Peripheral blood mononuclear cell (primary cell): Measurements from ENCODE around the genes PNPLA1, ETV7 and PPIL1.

DNA sequence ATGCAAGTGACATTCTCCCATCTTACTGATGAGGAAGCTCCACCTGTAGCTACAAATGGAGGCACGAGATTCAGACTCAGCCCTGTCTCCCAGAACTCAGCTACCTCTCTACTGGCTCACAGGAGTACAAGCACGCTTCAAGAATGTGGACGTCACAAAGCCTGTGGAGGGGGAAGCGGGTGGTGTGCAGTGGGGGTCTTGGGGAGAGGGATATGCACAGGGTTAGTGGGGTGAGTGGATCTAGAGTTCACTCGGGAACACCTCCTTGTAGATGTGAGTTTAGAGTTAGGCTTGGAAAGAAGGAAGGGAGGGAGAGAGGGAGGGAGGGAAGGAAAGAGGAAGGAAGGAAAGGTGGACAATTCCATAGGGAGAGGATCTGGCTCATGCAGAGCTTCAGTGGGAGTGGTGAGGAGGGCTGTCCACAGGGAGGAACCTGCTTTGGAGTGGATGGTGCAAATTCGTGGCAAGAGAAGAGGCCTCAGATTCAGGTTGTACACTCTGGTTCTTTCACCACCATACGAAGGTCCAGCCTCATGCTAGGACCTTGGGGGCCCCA, 7.4 kb upstream of the MAPK13 start:
- PRO-cap, 8 experiments = peak in 1 of 8 experiments; most common plus-strand start position 392 of the sequence (in 1)

DNA sequence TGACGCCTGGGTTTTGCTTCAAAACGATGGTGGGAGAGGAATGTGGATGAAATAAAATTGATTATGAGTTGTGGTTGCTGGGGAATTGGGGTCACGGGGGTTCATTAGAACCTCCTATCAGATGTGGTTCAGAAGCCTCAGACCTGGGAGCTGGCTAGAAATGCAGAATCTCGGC, 605 bp upstream of the MAPK13 start:
- PRO-cap, 8 experiments = no peak in any of the 8 experiments

GRCh38 chr6:36269998-36270218, at the start of gene PNPLA1:
Gene PNPLA1, plus strand, starts transcription at chr6:36270060.
- PRO-cap, 8 experiments = no peak in any of the 8 experiments

DNA sequence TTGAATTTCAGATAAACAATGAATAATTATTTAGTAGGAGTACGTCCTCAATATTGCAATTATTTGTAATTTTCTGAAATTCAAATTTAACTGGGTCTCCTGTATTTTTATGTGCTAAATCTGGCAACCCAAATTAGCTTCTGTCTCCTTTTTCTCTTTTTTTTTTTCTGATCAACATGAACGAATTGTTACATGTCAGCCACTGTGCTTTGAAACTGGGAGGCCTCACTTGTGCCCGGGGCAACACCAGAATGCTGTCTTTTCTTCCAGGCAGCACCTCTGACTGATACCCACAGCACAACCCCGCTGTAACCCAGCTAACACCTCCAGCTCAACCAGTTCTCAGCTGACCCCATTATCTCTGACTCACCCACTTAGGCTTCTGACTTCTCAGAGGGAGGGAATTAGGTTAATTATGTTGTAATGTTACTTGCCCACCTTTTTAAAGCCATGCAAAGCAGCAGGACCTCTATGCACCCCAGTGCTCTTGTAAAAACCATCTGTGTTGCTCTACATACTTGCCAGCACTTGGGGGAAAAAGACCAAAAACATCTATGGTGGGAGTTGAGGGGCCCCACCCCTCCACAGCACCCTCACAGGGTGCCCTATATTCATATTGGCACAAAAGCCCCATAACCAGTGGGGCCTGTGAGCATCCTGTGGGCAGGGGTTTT, 22.5 kb downstream of the BNIP5 start:
- PRO-cap, 8 experiments = peak in 1 of 8 experiments; most common minus-strand start position 285 of the sequence (in 1)

GRCh38 chr6:36360510-36360951, 23.8 kb upstream of the BNIP5 start:
- PRO-cap, 8 experiments = no peak in any of the 8 experiments

- PRO-cap, 8 experiments = peak in 2 of 8 experiments; most common plus-strand start chr6:36387310 (in 1); most common minus-strand start chr6:36387144 (in 1)
Observed at GRCh38 chr6:36386425-36387453, 730 bp downstream of the ETV7 start.

DNA sequence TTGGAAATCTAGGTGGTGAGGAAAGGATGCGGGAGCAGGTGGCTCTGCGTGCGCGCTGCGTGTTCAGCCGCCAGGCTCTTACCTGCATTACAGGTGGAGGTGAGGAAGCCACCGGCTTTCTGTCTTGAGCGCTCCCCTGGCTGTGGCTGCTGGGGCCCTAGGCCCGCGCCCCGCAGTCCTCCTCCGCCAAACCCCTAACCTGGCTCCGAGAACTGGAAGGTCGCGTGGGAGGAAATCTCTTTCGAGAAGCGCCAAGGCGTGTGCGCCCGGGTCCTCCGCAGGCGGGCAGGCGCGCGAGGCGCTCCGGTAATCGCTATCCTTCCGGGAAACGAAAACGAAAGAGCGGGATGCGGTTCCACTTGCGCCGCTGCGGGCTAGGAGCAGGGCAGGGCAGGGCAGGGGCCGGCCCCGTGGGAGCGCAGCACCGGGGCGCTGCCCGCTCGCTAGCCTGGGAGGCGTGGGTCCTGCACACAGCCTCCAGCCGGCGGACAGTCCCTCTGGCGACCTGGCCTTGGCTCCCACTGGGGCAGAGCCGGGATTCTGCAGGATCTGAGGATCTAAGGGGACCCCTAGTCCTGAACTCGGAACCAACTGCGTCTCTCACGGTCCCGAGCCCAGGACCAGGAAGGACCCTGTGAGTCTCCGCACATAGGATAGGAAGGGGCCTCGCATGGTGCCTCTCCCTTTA, at the start of gene ETV7:
TSS of gene ETV7 (minus strand) at position 216 of the 688 bp plus-strand sequence.
- PRO-cap, 8 experiments = peak in 1 of 8 experiments; most common plus-strand start position 446 of the sequence (in 1); most common minus-strand start position 192 of the sequence (in 1)

GRCh38 chr6:36504900-36505521, 42.3 kb downstream of the STK38 start:
- PRO-cap, 8 experiments = no peak in any of the 8 experiments

DNA sequence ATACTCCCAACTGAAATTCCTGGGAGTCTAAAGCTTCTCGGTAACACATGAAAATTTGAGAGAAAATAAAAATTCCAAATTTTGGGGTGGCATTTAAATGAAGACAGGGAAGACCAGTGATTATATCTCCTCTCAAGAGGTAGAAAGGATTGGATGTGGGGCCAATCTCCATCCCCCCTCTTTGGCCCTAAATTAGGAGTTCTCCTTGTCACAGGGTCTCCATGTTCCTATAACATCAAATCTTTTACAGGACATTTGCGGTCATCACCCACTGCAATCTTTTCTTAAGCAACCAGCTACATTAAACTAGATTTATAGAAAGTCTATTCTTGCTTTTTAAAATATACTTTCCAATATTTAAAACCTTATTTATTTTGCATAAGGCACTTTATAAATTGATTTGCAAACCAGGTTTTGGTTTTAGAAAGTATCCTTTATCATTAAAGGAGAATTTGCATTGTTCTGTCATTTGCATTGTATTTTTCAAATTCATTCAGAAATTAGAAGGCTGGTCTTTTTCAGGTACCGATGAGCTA, 26.5 kb downstream of the STK38 start:
- PRO-cap, 8 experiments = peak in 4 of 8 experiments; most common minus-strand start position 279 of the sequence (in 2)

- PRO-cap, 8 experiments = no peak in any of the 8 experiments
Observed at GRCh38 chr6:36591756-36592771, 2.1 kb upstream of the SRSF3 start.

GRCh38 chr6:36609599-36610188, 15.5 kb downstream of the SRSF3 start:
- PRO-cap, 8 experiments = peak in 2 of 8 experiments; most common plus-strand start chr6:36609859 (in 1)

DNA sequence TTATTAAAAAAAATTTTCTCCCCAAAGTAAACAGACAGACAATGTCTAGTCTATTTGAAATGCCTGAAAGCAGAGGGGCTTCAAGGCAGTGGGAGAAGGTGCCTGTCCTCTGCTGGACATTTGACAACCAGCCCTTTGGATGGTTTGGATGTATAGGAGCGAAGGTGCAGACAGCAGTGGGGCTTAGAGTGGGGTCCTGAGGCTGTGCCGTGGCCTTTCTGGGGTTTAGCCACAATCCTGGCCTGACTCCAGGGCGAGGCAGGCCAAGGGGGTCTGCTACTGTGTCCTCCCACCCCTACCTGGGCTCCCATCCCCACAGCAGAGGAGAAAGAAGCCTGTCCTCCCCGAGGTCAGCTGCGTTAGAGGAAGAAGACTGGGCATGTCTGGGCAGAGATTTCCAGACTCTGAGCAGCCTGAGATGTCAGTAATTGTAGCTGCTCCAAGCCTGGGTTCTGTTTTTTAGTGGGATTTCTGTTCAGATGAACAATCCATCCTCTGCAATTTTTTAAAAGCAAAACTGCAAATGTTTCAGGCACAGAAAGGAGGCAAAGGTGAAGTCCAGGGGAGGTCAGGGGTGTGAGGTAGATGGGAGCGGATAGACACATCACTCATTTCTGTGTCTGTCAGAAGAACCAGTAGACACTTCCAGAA, 1.4 kb upstream of the CDKN1A start:
- PRO-cap, 8 experiments = no peak in any of the 8 experiments

DNA sequence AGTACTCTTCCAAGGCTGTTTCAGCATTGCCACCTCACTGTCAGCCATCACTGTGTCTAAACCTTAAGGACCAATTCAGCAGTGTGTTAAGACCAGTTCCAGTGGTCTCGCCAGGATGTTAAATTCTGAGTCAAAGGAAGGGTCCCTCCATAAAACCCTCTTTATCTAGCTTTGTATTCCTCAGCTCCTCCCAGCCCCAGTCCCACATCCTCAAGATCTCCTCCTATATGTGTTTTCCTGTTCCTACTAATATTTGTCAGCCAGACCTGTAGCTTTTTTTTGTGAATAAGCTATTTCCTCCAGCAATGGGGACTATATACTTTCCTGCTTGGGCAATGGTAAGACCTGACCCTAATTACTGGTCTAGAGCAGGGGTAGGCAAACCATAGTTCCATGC, 7.1 kb upstream of the RAB44 start:
- PRO-cap, 8 experiments = peak in 5 of 8 experiments; most common plus-strand start position 124 of the sequence (in 3)

GRCh38 chr6:36820706-36821533, 18.3 kb downstream of the CPNE5 start:
- PRO-cap, 8 experiments = no peak in any of the 8 experiments

DNA sequence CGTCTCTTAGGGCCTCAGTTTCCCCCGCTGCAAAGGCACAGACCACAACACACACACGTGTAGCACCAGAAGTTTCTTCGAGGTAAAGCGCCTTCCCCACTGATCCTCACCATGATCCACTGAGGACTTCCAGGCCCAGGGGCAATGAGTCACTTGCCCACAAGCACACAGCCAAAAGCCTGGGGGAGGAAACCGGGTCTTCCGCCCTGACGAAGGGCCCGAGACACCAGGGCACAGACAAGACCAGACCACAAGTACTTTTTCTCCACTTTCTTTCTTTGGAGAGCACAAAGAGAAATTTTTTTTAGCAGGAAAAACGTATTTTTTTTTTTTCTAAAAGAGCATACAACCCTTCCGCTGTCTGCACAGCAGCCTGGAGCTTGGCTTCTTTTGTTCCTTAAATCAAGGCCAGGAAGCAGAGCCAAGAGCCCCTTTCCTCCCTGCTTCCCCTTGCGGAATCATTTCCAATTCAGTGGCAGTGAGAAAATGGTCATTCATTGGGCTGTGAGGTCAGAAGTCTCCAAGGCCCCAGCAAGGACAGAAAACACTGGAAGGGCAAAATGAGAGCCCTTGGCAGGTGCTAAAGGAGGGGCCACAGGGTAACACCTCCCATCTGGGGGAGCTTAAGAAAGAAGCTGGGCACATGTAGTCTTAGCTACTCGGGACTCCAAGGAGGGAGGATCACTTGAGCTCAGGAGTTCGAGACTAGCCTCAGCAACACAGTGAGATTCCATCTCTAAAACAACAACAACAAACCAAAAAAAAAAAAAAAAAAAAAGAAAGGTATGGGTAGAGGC, 11.5 kb downstream of the CPNE5 start:
- PRO-cap, 8 experiments = no peak in any of the 8 experiments

- PRO-cap, 8 experiments = no peak in any of the 8 experiments
Observed at GRCh38 chr6:36836393-36837191, 2.7 kb downstream of the CPNE5 start.

DNA sequence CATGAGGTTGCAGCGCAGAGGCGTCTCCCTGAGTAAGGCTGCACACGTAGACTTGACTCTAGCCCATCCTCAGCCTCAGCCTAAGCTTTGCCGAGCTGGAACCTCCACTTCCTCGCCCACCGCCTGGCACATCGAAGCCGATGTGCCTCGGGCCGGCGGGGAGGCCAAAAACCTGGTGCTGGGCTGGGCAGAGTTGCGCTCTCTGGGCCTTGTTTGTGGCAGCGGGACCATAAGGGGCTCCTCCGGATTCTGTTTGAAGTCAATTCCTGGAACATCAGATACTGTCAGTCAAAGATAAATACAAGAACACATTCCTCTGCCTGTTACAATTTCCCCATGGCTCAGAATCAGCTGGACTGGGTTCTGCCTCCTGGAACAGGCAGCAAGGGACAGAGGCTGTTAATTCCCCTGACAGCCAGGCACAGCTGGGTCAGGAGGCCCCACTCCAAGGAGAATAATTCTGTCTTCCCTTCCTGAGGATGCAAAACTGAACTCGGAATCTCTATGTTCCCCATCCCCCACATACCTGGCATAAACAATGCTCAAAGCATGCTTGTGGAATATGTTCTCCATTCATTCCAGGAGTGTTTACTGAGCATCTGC, 1.7 kb upstream of the CPNE5 start:
- PRO-cap, 8 experiments = no peak in any of the 8 experiments

- PRO-cap, 8 experiments = peak in 8 of 8 experiments; most common plus-strand start chr6:36875144 (in 4); most common minus-strand start chr6:36874792 (in 7)
Observed at GRCh38 chr6:36874251-36875393, at the start of gene PPIL1. Gene PPIL1, minus strand, starts transcription at chr6:36874803.

DNA sequence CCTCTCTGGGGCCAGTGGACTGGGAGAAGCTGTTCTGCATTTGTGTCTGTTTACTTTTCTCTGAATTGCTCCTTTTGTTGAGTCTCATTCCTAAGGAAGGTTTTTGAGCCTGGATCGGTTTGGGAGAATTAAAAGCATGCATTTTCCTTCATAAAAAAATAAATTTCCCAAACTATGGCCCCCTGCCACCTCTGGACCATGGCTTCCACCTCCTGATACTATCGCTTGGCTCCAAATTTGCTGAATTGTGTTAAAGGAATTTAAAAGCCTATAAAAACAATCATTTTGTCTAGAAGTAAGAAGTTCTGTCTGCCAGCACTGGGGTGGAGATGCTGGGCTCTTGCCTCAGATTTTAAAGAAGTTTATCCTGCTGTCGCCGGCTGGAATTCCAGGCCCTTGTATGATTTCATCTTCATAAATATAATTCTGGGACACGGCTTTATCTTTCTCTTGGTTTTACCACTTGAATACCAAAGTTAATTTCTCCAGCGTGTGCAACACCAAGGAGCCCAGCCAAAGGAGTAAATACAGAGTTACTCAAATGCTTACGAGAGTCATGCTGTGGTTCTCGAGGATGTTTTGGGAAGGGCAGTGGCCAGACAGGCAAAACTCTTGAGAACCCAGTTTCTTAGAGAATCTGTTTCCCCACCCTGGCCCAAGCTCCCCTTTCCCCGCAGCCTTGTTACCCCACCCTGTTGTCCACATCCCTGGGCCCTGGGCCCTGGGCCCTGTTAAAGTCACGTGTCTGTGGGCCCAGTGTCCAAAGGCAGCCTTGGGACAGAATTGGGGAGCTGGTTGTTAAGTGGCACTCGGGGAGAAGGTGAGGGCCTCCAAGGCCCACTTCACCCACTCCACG, 31.8 kb downstream of the C6orf89 start:
- PRO-cap, 8 experiments = no peak in any of the 8 experiments

DNA sequence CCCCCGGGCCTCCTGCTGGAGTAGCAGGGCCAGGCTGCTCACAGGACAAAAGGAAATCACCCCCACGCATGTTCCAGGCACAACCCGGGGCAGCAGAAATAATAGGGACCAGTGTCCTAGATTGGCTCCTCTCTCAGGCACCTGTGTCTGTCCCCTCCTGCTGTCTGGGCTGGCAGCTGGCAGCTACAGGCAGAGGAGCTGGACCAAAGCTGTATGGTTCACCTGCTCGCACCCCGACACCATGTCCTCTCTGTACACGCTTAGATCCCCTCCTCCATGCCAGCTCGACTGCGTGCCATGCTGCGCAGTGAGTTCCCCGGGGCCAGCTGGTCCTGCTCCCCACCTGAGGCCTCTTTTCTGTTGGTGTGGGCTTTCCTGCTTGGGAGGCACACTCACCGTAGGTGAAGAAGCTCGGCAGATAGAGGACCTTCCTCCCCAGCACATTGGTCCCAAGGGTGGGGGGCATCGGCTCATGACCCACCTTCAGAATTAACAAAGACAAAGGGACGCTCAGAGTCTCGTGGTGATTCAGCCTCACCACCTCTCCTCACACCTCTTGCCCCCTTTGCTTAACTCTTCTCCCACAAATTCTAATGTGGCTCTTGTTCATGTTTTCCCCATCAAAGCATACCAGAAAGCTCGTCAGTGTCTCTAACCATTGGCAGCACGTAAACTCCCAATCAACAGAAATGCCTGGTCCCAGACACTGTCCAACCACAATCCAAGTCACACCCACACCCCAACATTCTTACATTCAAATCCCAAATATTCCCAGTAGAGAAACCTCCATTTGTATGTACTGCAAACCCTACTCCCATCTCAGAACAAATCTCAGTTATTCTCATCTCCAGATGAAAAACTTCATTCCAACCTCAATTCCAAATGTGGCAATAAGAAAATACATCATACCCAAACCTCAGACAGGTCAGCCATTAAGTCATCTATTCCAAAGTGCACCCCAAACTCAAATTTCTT, 4.5 kb downstream of the MTCH1 start:
- PRO-cap, 8 experiments = peak in 4 of 8 experiments; most common minus-strand start position 744 of the sequence (in 2)